Peyer's patch (tissue), 4 donors: ENCODE data around the gene SYNE1.

- PRO-cap, result no peak
- RAMPAGE, long total RNA, 4 experiments, result no peak in any of the 4 experiments
Observed at GRCh38 chr6:151494248-151495007, 611 bp downstream of the CCDC170 start.

- PRO-cap, result no peak
- RAMPAGE, long total RNA, 4 experiments, result no peak in any of the 4 experiments
Observed at GRCh38 chr6:151616054-151616730, 122.4 kb downstream of the CCDC170 start.

GRCh38 chr6:151689791-151690158 is 117.7 kb upstream of the ESR1 start:
- PRO-cap, result no peak
- RAMPAGE, long total RNA, 4 experiments, result no peak in any of the 4 experiments

- PRO-cap, result no peak
- RAMPAGE, long total RNA, 4 experiments, result no peak in any of the 4 experiments
Observed at GRCh38 chr6:151764390-151764610, 43.2 kb upstream of the ESR1 start.

GRCh38 chr6:152112347-152112925 is 305.0 kb downstream of the ESR1 start:
- PRO-cap, result no peak
- RAMPAGE, long total RNA, 4 experiments, result no peak in any of the 4 experiments

GRCh38 chr6:152130307-152130901 is 322.9 kb downstream of the ESR1 start:
- PRO-cap, result no peak
- RAMPAGE, long total RNA, 4 experiments, result no peak in any of the 4 experiments

DNA sequence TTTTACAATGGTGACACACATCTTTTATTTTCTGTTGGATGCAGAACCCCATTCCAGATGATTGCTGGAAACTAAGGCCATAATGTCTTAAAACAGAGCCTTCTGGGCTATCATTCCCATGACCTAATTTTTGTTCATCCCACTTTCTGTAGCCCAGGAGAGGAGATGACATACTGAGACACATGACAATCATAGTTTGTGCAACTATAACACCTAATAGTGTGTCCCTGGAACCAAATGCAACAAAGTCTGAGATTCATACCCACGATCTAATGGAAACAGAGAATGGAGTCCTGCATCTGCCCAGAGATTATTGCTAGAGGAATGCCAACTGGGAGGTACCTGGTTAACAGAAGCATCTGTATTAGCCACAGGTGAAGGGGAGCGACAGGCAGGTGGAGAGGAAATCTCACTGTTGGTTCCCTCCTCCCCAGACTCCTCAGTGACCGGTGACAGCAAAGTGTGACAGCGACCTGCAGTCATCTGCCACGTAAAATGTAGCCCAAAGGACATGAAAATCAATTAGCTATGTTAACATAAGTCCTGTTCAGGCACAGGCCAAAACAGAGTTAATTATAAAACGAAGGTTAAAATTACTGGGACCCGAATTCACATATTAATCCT is 336.8 kb downstream of the SYNE1 start:
- PRO-cap, result no peak
- RAMPAGE, long total RNA, 4 experiments, result no peak in any of the 4 experiments

DNA sequence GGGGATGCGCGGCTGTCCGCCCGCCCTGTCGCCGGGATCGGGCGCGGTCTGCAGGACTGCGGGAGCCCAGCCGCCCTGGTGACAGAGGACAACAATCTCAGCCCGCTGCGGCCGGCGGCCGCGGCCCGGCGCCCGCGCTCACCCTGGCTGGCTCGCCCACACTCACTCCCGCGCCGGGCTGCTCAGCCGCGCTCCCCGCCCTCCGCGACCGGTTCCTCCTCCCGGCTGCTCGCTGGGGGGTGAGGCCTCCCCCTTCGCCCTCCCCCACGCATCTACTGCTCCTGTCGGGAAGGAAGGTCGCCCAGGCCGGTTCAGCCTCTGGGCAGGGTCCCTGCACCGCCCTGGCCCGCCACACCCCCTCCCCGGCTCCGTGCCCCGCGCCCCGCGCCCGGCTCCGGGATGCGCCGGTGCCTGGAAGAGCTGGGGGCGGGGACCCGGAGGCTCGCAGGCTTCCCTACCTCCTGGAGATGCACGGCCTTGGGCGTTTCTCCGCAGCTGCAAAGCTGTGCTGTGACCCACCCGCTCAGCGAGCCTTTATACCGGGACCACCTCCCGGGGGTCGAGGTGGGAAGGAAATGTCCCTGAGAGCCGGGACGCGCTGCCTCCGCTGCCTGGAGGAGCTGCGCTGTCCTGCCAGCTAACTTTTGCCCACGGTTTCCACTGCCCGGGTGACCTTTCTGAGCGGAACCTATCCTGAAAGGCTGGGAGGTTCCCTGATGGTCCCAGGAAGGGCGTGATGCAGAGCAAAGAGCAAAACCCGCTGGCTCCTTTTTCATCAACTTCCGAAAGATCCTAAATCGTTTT is at the start of gene SYNE1:
SYNE1 (minus strand) TSS at position 632 of the 804 bp plus-strand sequence.
- PRO-cap, result no peak
- RAMPAGE, long total RNA, 4 experiments, result start-site peak on the minus strand in 2 of 4 experiments, centred at positions 400 to 587 of the sequence, 10 to 11 reads per replicate

DNA sequence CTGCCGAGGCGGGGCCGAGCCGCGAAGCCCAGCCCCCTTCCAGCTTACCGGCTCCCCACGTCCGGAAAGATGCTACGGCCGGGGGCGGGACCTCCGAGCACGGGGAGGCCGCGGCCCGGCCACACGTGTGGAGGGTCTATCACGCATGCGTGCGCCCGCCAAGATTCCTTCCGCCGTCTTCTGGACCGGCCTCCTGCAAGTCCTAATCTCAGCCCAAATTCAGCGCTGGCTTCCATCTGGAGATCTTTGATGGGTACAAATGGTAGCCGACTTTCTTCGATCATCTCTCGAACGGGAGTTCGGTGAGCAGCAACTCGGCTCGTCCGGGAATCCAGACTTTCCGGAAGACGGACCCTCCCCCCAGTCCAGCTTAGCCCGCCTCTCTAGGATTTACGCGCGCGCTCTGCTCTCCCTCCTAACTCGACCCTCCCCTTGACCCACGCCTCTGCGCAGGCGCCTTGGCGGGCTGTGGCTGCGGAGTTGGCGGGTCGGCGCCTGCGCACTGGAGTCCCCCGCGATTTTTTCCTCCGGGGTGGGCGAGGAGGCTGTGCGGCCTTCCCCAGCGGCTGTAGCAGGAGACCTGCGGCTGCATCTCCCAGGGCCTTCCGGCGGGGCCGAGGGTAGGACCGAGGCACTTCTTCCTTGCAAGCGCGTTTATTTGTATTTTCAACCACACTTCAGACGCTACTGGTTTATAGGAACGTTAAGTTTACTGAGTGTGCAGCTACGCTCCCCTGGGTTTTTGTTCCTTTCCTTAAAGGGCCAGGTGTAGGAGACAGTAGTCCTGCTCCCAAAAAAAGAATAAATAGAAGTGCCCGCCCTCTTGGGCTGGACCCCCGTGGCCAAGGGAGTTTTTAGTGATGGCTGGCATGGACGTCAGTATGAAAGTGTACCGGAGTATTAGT is 597 bp upstream of the FBXO5 start:
- PRO-cap, result bidirectional peak, plus-strand start at position 75 of the sequence, minus-strand start outside the sequence; bidirectional peak, plus-strand start at position 530 of the sequence, minus-strand start at position 434 of the sequence
- RAMPAGE, long total RNA, 4 experiments, result start-site peak on the plus strand in 3 of 4 experiments, centred at positions 113 to 537 of the sequence, 5 to 17 reads per replicate; start-site peak on the minus strand in 2 of 4 experiments, centred at positions 355 to 357 of the sequence, 6 to 11 reads per replicate

- PRO-cap, result no peak
- RAMPAGE, long total RNA, 4 experiments, result no peak in any of the 4 experiments
Observed at GRCh38 chr6:153130334-153130870, 680 bp downstream of the RGS17 start.

GRCh38 chr6:154139698-154140335 is 100.8 kb downstream of the OPRM1 start:
- PRO-cap, result no peak
- RAMPAGE, long total RNA, 4 experiments, result no peak in any of the 4 experiments

- PRO-cap, result no peak
- RAMPAGE, long total RNA, 4 experiments, result no peak in any of the 4 experiments
Observed at GRCh38 chr6:154249767-154250067, 106.9 kb downstream of the IPCEF1 start.

GRCh38 chr6:154405979-154406744 is 49.6 kb upstream of the IPCEF1 start:
- PRO-cap, result no peak
- RAMPAGE, long total RNA, 4 experiments, result no peak in any of the 4 experiments

DNA sequence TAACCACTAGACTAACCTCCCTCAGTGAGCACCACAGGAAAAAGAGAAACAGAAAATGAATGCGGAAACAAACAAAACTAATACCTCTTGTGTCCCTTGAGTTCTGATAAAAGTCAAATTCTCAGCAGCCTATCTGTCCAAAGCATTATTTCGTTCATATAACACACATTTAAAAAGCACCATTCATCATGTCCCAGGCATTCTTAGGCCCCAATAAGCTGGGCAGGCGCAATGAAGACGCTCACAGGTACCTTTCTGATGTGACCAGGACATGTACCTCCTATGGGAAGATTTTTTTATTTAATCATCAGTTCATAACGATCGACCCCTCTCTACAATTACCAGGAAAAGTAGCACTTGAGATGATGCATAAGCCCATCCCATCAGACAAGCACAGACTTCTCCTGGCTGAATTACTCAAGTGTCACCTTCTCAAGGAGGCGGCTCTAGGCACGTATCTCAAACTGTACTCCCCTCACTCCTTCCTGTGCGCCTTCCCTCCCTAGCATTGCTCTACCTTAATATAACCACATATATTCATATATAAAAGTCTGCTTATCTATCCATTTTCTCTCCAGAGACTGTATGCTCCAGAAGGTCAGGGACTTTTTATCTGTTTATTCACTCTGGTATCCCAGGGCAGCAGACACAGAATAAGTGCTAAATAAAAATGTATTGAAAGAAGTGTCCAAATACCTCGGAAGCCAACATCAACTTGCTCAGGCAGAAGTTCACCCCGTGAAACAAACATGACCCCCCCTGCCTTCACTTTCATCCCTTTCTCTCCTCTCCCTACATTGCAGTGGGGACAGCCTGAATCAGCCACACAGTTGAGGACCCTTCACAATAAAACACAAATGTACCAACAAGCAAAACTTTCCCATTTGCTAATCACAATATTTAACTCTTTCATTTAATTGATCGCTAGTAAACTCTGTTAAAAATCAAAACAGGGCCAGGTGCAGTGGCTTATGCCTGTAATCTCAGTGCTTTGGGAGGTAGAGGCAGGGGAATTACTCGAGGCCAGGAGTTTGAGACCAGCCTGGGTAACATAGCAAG is 71.5 kb downstream of the CNKSR3 start:
- PRO-cap, result no peak
- RAMPAGE, long total RNA, 4 experiments, result no peak in any of the 4 experiments

DNA sequence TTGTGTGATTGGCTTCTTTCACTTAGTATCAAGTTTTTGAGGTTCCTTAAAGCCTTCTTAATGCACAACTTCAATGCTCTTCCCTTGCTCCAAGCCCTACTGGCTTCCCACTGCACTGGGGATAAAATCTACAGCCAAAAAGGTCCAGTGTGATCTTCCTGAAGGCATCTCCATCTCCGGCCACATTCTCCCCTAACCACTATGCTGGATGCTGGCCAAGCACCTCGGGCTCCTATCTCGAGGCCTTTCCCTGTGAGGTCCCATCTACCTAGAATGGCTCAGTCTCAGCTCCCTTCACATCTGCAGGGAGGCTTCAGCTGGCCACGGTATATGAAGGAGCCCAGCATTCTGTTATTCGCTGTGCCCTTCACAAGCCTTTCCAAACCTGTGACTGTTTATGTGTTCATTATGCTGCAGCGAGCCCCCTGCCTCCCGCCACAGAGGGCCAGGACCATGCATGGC is 48.0 kb downstream of the CNKSR3 start:
- PRO-cap, result no peak
- RAMPAGE, long total RNA, 4 experiments, result no peak in any of the 4 experiments

GRCh38 chr6:154509159-154509297 is 1.5 kb downstream of the CNKSR3 start:
- PRO-cap, result unidirectional peak, plus-strand start at chr6:154509246
- RAMPAGE, long total RNA, 4 experiments, result no peak in any of the 4 experiments

DNA sequence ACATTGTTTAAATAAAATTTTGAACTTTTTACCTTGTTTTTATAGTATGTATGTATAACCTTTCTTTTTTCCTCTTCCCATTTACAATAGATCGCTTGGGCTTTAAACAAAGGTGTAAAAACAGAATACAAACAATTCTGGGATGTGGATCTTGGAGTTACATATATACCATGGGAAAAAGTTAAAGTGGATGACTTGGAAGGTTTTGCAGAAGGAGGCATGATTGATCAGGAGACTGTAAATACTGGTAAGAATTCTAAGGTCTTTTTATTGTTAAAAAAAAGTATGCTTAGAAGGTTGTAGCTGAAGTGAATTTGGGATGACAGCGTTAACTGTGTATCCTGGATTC is 86.8 kb downstream of the SCAF8 start:
- PRO-cap, result no peak
- RAMPAGE, long total RNA, 4 experiments, result no peak in any of the 4 experiments

DNA sequence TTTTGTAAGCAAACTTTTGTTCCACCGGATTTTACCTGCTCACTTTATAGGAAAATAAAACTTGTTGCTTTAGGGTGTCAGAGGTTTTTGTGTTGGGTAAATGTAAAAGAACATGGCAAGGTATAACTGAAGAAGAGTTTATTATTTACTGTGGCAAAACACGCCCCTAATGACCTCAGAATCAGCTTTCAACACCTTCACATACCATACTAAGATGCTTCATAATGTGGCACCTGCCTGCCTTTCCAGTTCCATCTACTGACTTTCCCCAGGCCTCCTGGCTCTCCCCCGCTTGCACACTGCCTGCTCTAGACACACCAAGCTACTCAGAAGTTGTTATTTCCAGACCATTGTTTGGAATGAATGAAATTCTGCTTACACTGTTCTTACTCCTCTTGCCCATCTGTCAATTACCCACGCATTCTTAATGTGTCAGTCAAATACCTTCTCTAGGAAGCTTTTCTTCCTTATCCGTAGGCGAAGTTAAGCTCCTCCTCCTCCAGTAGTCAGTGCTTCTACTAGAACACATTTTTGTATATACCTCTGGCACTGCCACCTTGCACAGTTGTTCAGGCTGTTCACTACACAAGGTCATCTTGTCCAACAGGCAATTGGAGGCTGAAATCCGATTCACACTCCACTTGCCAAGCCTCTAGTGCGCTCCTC is 1.8 kb downstream of the TIAM2 start:
- PRO-cap, result unidirectional peak, minus-strand start at position 412 of the sequence
- RAMPAGE, long total RNA, 4 experiments, result no peak in any of the 4 experiments

GRCh38 chr6:155091174-155091480 is 96.0 kb downstream of the TIAM2 start:
- PRO-cap, result no peak
- RAMPAGE, long total RNA, 4 experiments, result no peak in any of the 4 experiments

GRCh38 chr6:155106615-155107402 is 111.7 kb downstream of the TIAM2 start:
- PRO-cap, result no peak
- RAMPAGE, long total RNA, 4 experiments, result no peak in any of the 4 experiments